K562 (cell line): ENCODE data around the gene TMEM255B.

- RAMPAGE, long total RNA, result no peak
- RRBS, result no CpG with 5 or more reads among the region's 7 CpGs
PRO-cap:
- standard, result no peak
- CoPRO, capped RNA only, 2 experiments, result no peak in any of the 2 experiments
- CoPRO, capped and uncapped RNA, 2 experiments, result no peak in any of the 2 experiments
- CoPRO, uncapped RNA only, 2 experiments, result no peak in any of the 2 experiments
CAGE:
- cytosol, long polyA plus RNA, result no peak
- long polyA plus RNA, result no peak
- nucleolus, long total RNA, result no peak
- nucleus, long polyA plus RNA, result no peak
These were observed 11.6 kb downstream of the DCUN1D2 start for GRCh38 chr13:113478625-113479510.

GRCh38 chr13:113498339-113498690 lies 7.5 kb downstream of the TMCO3 start:
- RAMPAGE, long total RNA, result no peak
- RRBS, result no CpG with 5 or more reads among the region's 7 CpGs
PRO-cap:
- standard, result no peak
- CoPRO, capped RNA only, 2 experiments, result no peak in any of the 2 experiments
- CoPRO, capped and uncapped RNA, 2 experiments, result no peak in any of the 2 experiments
- CoPRO, uncapped RNA only, 2 experiments, result no peak in any of the 2 experiments
CAGE:
- cytosol, long polyA plus RNA, result no peak
- long polyA plus RNA, result no peak
- nucleolus, long total RNA, result no peak
- nucleus, long polyA plus RNA, result no peak

DNA sequence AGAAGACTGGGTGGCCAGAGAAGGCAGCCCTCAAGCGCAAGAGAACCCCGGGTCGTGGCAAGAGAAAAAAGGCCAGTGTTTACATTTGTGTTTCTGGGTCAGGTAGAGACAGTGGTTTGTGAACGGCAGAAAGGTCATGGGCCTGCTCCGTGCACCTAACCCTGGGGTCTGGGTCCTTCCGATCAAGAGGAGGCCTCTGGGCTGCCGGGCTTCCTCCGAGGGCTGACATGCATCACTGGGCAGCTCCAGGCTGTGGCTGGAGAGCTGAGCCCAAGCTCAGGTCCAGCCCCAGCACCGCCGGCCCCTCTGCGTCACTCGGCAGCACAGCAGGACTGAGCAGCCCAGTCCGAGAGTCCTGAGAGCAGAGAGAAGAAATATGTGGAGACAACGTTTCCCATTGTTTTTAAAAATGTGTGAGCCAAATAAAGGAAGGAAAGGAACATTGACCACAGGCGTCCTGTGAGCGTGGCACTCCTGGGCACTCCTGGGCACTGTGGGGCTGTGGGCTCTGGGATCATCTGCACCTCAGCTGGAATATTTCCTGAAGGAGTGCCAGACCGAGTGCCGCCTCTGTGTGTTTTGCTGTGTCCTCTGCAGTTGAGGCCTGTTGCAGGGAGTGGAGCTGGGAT lies 38.0 kb upstream of the TFDP1 start:
- RAMPAGE, long total RNA, result no peak
- RRBS, result 92% methylated on average over 2 of the region's 18 CpGs
PRO-cap:
- standard, result no peak
- CoPRO, capped RNA only, 2 experiments, result no peak in any of the 2 experiments
- CoPRO, capped and uncapped RNA, 2 experiments, result no peak in any of the 2 experiments
- CoPRO, uncapped RNA only, 2 experiments, result no peak in any of the 2 experiments
CAGE:
- cytosol, long polyA plus RNA, result no peak
- long polyA plus RNA, result no peak
- nucleolus, long total RNA, result no peak
- nucleus, long polyA plus RNA, result no peak

GRCh38 chr13:113633608-113634391 lies 24.2 kb downstream of the ATP4B start:
- RAMPAGE, long total RNA, result no peak
- RRBS, result no CpG with 5 or more reads among the region's 27 CpGs
PRO-cap:
- standard, result no peak
- CoPRO, capped RNA only, 2 experiments, result no peak in any of the 2 experiments
- CoPRO, capped and uncapped RNA, 2 experiments, result no peak in any of the 2 experiments
- CoPRO, uncapped RNA only, 2 experiments, result no peak in any of the 2 experiments
CAGE:
- cytosol, long polyA plus RNA, result no peak
- long polyA plus RNA, result no peak
- nucleolus, long total RNA, result no peak
- nucleus, long polyA plus RNA, result no peak

DNA sequence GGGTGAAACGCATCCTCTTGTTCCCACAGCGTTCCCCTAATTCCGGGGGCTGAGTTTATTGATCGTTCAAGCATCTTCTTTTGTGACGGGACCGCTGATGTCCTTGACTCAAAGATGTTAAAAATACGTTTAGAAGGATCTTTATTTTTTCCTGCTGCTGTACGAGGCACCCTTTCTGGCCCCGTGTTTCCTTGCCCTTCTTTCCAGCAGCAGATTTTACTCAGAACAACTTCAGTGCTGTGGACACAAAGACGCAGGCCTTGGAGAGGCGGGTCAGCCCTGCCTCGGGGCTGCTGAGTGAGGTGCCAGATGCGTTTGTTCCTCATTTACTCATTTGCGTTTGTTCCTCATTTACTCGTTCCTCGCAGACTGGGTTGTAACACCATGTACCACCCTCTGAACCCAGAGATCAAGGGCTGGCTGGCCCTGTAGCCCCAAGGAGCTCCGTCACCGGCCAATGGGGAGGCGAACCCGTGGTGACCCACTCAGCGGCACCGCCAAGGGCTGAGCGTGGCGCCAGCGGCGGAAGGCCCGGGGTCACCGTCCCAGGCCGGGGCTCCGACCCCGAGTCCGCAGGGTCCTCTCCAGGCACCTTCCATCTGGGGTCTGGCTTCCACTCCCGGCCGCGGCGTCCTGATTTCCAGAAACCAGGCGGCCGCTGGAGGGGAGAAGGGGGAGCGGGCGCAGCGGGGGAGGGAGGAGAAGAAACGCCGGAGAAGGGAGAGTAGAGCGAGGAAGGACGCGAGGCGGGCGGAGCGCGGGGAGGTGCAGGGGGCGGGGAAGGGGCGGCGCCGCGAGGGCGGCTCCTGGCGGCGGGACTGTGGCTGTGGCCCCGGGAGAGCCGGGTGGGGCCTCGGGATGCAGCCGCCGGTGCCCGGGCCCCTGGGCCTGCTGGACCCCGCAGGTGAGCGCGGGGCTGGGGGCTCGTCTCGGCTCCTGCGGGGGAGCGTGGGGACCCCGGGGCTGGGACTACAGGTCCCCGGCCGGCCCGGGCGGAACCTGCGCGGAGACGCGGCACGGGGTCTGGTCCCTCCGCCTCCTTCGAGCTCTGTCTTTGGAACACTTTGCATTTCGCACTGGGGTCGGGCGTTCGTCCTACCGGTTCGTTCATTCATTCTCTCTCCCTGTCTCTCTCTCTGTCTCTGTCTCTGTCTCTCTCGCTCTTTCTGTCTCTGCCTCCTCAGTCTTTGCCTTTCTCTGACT lies at the start of gene TMEM255B:
TSS of gene TMEM255B (plus strand) at position 815 of the 1,203 bp plus-strand sequence.
- RAMPAGE, long total RNA, result no peak
- RRBS, result 2% methylated on average over 25 of the region's 90 CpGs
PRO-cap:
- standard, result bidirectional peak, plus-strand start at position 835 of the sequence, minus-strand start at position 738 of the sequence
- CoPRO, capped RNA only, 2 experiments, result no peak in any of the 2 experiments
- CoPRO, capped and uncapped RNA, 2 experiments, result no peak in any of the 2 experiments
- CoPRO, uncapped RNA only, 2 experiments, result no peak in any of the 2 experiments
CAGE:
- cytosol, long polyA plus RNA, result no peak
- long polyA plus RNA, result no peak
- nucleolus, long total RNA, result no peak
- nucleus, long polyA plus RNA, result no peak

DNA sequence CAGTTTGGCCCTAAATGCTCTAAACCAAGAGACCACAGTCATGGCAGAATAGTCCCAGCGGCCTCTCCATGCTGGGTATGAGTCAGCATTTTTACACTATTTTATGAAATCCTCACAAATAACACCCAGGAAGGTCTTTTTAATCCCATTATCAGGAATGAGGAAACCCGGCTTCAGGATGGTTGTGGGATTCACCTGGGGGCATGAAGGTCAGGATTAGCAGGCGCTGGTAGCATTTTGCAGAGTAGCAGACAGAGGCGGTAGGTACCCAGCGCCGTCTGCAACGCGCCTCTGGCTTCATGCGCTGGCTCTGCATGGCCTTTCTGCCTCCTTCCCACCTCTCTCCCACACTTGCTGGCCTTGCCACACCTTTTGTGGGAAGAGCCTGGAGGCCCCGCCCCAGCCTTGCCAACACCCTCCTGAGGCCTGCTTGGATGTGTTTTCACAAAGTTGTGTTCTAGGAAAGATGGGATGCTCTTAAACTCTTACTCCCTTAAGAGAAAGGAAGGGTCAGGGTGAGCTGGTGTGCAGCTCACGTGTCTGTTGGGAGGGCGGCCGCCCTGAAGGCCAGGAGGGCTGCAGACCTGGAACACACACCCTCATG lies 15.1 kb downstream of the GAS6 start:
- RAMPAGE, long total RNA, result no peak
- RRBS, result no CpG with 5 or more reads among the region's 13 CpGs
PRO-cap:
- standard, result no peak
- CoPRO, capped RNA only, 2 experiments, result no peak in any of the 2 experiments
- CoPRO, capped and uncapped RNA, 2 experiments, result no peak in any of the 2 experiments
- CoPRO, uncapped RNA only, 2 experiments, result no peak in any of the 2 experiments
CAGE:
- cytosol, long polyA plus RNA, result no peak
- long polyA plus RNA, result no peak
- nucleolus, long total RNA, result no peak
- nucleus, long polyA plus RNA, result no peak

- RAMPAGE, long total RNA, result no peak
- RRBS, result no CpG with 5 or more reads among the region's 8 CpGs
PRO-cap:
- standard, result no peak
- CoPRO, capped RNA only, 2 experiments, result no peak in any of the 2 experiments
- CoPRO, capped and uncapped RNA, 2 experiments, result no peak in any of the 2 experiments
- CoPRO, uncapped RNA only, 2 experiments, result no peak in any of the 2 experiments
CAGE:
- cytosol, long polyA plus RNA, result no peak
- long polyA plus RNA, result no peak
- nucleolus, long total RNA, result no peak
- nucleus, long polyA plus RNA, result no peak
These were observed 13.2 kb downstream of the GAS6 start for GRCh38 chr13:113850456-113851324.

- RAMPAGE, long total RNA, result no peak
- RRBS, result no CpG with 5 or more reads among the region's 12 CpGs
PRO-cap:
- standard, result unidirectional peak, plus-strand start at chr13:113853794
- CoPRO, capped RNA only, 2 experiments, result peak in 2 of 2 experiments; most common plus-strand start chr13:113853794 (in 2)
- CoPRO, capped and uncapped RNA, 2 experiments, result no peak in any of the 2 experiments
- CoPRO, uncapped RNA only, 2 experiments, result peak in 1 of 2 experiments; most common plus-strand start chr13:113853792 (in 1); most common minus-strand start chr13:113853681 (in 1)
CAGE:
- cytosol, long polyA plus RNA, result no peak
- long polyA plus RNA, result no peak
- nucleolus, long total RNA, result no peak
- nucleus, long polyA plus RNA, result no peak
These were observed 10.5 kb downstream of the GAS6 start for GRCh38 chr13:113853271-113853902.

DNA sequence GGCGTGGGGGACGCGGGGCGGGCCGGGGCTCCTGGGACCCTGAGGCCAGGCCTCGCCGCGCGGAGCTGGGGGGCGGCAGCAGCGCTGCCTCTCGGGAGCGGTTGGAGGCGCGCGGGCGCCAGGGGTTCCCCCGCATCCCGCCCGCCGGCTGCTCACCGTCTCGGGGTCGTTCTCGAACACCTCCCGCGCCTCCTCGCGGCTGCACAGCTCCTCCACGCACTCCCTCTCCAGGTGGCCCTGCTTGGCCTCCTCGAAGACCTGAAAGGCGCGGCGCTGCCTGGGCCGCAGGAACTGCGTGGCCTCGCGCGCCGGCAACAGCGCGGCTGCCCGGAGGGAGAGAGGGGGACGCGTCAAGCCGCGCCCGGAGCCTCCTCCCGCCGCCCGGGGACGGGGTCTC lies 459 bp downstream of the GAS6 start:
- RAMPAGE, long total RNA, result no peak
- RRBS, result 8% methylated on average over 2 of the region's 52 CpGs
PRO-cap:
- standard, result bidirectional peak, plus-strand start outside the sequence, minus-strand start at position 154 of the sequence
- CoPRO, capped RNA only, 2 experiments, result no peak in any of the 2 experiments
- CoPRO, capped and uncapped RNA, 2 experiments, result no peak in any of the 2 experiments
- CoPRO, uncapped RNA only, 2 experiments, result no peak in any of the 2 experiments
CAGE:
- cytosol, long polyA plus RNA, result no peak
- long polyA plus RNA, result no peak
- nucleolus, long total RNA, result no peak
- nucleus, long polyA plus RNA, result no peak

- RAMPAGE, long total RNA, result no peak
- RRBS, result no CpG with 5 or more reads among the region's 20 CpGs
PRO-cap:
- standard, result no peak
- CoPRO, capped RNA only, 2 experiments, result no peak in any of the 2 experiments
- CoPRO, capped and uncapped RNA, 2 experiments, result no peak in any of the 2 experiments
- CoPRO, uncapped RNA only, 2 experiments, result no peak in any of the 2 experiments
CAGE:
- cytosol, long polyA plus RNA, result no peak
- long polyA plus RNA, result no peak
- nucleolus, long total RNA, result no peak
- nucleus, long polyA plus RNA, result no peak
These were observed 23.4 kb downstream of the C13orf46 start for GRCh38 chr13:113950312-113951022.

GRCh38 chr13:113976600-113977176 lies 2.8 kb upstream of the C13orf46 start:
- RAMPAGE, long total RNA, result no peak
- RRBS, result 85% methylated on average over 4 of the region's 12 CpGs
PRO-cap:
- standard, result no peak
- CoPRO, capped RNA only, 2 experiments, result no peak in any of the 2 experiments
- CoPRO, capped and uncapped RNA, 2 experiments, result no peak in any of the 2 experiments
- CoPRO, uncapped RNA only, 2 experiments, result no peak in any of the 2 experiments
CAGE:
- cytosol, long polyA plus RNA, result no peak
- long polyA plus RNA, result no peak
- nucleolus, long total RNA, result no peak
- nucleus, long polyA plus RNA, result no peak

- RAMPAGE, long total RNA, result no peak
- RRBS, result 85% methylated on average over 8 of the region's 49 CpGs
PRO-cap:
- standard, result no peak
- CoPRO, capped RNA only, 2 experiments, result no peak in any of the 2 experiments
- CoPRO, capped and uncapped RNA, 2 experiments, result no peak in any of the 2 experiments
- CoPRO, uncapped RNA only, 2 experiments, result no peak in any of the 2 experiments
CAGE:
- cytosol, long polyA plus RNA, result no peak
- long polyA plus RNA, result no peak
- nucleolus, long total RNA, result no peak
- nucleus, long polyA plus RNA, result no peak
These were observed 4.9 kb upstream of the C13orf46 start for GRCh38 chr13:113978404-113979586.

DNA sequence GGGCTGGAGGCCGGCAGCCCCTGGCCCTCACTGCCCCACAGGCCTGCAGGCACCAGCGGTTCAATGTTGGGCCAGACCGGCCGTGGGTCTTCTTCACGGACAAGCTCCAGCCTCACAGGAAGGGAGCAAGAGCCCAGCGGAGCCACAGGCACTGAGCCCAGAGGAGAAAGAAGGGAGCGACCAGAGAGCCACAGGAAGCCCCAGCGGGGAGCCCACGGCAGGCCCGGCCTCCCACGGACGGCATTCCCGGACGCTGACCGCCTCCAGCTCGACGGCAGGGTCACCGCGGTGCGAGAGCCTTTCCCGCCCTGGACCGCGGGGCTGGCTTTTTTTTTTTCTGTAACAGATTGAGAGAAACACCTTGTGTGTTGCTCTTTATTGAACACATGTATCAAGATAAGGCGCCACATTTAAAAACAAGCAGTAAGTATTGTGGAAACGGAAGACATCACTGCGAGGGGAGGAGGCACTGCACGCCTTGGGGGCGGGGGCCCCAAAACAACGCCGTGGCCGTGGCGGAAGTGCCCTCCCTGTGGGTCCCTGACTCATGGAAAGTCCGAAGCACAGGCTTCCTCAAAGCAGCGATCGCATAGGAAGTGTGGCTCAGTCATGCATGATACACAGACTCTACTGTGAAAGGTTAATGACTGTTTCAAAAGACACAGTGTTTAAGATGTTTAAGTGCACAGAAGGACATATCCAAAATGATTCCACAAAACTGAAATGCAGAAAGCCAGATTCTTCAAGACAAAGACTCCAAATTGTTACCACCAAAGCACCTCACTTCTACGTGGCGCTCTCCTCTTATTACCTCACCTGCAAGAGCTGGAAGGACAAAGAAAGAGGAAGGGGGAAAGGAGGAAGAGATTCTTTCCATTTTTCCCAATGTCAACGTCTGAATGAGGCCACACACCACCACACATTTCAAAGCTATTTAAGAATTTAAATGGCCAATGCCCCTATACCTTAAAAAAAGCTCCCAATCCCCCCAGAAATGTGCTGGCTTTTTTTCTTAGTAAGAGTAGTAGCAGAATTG lies 3.5 kb downstream of the RASA3 start:
- RAMPAGE, long total RNA, result no peak
- RRBS, result 27% methylated on average over 6 of the region's 38 CpGs
PRO-cap:
- standard, result no peak
- CoPRO, capped RNA only, 2 experiments, result peak in 2 of 2 experiments; most common plus-strand start position 606 of the sequence (in 2); most common minus-strand start position 453 of the sequence (in 1)
- CoPRO, capped and uncapped RNA, 2 experiments, result no peak in any of the 2 experiments
- CoPRO, uncapped RNA only, 2 experiments, result no peak in any of the 2 experiments
CAGE:
- cytosol, long polyA plus RNA, result no peak
- long polyA plus RNA, result no peak
- nucleolus, long total RNA, result no peak
- nucleus, long polyA plus RNA, result no peak

- RAMPAGE, long total RNA, result no peak
- RRBS, result no CpG with 5 or more reads among the region's 9 CpGs
PRO-cap:
- standard, result no peak
- CoPRO, capped RNA only, 2 experiments, result no peak in any of the 2 experiments
- CoPRO, capped and uncapped RNA, 2 experiments, result no peak in any of the 2 experiments
- CoPRO, uncapped RNA only, 2 experiments, result no peak in any of the 2 experiments
CAGE:
- cytosol, long polyA plus RNA, result no peak
- long polyA plus RNA, result no peak
- nucleolus, long total RNA, result no peak
- nucleus, long polyA plus RNA, result no peak
These were observed 8.5 kb upstream of the RASA3 start for GRCh38 chr13:114140946-114141284.

DNA sequence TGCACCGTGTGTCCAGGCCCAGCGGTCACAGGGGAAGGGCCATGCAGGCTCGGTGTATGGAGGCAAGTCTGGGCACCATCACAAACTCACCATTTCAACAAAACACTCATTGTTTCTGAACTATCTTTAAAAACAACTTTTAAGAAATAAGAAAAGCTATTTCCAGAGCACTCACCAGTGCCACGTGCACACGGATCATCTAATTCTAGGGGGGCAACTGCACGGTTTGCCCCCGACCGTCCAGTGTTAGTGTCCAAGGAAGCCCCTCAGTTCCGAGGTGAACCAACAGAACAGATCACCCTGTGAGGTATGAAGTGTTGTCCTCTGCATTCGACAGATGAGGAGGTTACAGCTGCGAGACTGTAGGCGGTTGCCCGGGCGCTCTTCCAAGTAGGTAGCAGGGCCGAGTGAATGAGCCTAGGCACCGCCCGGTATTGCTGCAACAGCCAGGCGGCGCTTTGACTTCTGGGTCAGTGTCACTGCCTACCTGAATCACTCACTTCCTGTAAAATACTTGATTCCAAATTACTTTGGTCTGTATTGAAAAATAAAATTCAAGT lies 19.1 kb upstream of the RASA3 start:
- RAMPAGE, long total RNA, result no peak
- RRBS, result 25% methylated on average over 5 of the region's 19 CpGs
PRO-cap:
- standard, result no peak
- CoPRO, capped RNA only, 2 experiments, result no peak in any of the 2 experiments
- CoPRO, capped and uncapped RNA, 2 experiments, result no peak in any of the 2 experiments
- CoPRO, uncapped RNA only, 2 experiments, result no peak in any of the 2 experiments
CAGE:
- cytosol, long polyA plus RNA, result no peak
- long polyA plus RNA, result no peak
- nucleolus, long total RNA, result no peak
- nucleus, long polyA plus RNA, result no peak

DNA sequence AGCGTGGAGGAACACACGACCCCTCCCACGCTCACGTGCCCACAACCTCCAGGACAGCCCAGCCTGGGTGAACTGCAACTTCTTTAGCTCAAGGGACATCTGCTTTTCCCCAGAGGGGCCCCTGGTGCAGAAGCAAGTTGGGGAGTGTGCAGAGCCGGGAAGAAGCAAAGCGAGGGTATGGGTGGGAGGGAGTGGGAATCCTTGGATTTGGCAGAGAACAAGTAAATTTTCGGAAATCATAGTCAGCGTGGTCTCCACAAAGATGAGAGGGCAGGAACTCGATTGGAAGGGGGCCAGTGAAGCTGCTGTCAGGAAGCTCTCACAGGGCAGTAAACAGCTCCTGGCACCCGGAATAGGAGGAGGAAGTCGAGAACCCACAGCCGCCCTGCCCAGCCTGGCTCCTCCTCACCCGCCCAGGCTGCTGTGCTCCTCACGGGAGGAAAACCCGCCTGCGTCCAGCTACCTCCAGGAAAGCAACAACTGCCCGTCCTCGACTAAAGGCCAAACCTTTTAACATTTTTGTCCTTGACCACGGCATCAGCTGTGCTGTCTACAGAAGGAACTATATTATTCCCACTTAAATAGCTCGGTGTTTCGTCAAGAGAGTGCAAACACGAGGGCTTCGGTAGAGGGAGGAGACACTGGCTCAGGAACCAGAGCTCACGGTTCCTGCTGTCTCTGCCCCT lies 17.2 kb upstream of the CFAP97D2 start:
- RAMPAGE, long total RNA, result no peak
- RRBS, result no CpG with 5 or more reads among the region's 24 CpGs
PRO-cap:
- standard, result no peak
- CoPRO, capped RNA only, 2 experiments, result no peak in any of the 2 experiments
- CoPRO, capped and uncapped RNA, 2 experiments, result no peak in any of the 2 experiments
- CoPRO, uncapped RNA only, 2 experiments, result no peak in any of the 2 experiments
CAGE:
- cytosol, long polyA plus RNA, result no peak
- long polyA plus RNA, result no peak
- nucleolus, long total RNA, result no peak
- nucleus, long polyA plus RNA, result no peak

- RAMPAGE, long total RNA, result no peak
- RRBS, result no CpG with 5 or more reads among the region's 4 CpGs
PRO-cap:
- standard, result no peak
- CoPRO, capped RNA only, 2 experiments, result no peak in any of the 2 experiments
- CoPRO, capped and uncapped RNA, 2 experiments, result no peak in any of the 2 experiments
- CoPRO, uncapped RNA only, 2 experiments, result no peak in any of the 2 experiments
CAGE:
- cytosol, long polyA plus RNA, result no peak
- long polyA plus RNA, result no peak
- nucleolus, long total RNA, result no peak
- nucleus, long polyA plus RNA, result no peak
These were observed 11.2 kb upstream of the CFAP97D2 start for GRCh38 chr13:114167903-114168289.